Ileum (tissue), 1 donor: ENCODE measurements around the gene TRA2B.

DNA sequence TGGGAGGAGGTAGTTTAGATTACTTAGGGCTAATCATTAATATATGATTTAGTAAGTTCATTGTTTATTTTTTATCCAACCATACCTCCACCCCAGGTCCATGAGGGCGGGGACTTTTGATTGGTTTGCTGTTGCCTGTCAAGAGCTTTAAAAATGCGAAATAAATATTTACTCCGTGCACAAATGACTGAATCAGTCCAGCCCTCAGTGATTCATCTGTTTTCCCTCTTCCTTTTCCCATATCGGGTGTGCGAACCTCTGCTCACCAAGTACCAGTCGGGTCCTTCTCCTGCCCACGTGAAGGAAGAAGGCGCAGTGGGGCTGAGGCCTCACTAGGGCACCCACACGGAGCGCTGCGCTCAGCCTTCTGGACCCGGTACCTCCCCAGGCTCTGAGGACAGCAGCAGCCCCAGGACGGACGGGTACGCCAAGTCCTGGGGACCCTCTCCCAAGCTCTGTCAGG, 70.6 kb upstream of the EPHB3 start:
- PRO-cap: no peak

DNA sequence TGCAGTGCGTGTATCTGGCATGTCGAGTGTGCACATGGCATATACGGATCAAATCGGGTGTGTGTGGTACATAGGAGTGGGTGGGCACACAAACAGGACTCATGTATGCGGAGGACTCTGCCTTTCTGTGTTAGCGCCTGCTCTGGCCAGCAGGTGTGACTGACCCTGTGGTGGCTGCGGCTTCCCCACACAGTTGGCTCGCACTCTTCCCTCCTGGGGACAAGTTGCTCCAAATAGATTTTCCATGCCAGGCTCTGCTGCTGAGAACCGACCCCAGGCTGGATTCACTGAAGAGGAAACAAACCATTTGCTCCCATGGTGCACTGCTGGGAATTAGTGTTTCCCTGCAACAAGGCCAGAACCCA, 1.3 kb upstream of the C3orf70 start:
- PRO-cap: no peak

DNA sequence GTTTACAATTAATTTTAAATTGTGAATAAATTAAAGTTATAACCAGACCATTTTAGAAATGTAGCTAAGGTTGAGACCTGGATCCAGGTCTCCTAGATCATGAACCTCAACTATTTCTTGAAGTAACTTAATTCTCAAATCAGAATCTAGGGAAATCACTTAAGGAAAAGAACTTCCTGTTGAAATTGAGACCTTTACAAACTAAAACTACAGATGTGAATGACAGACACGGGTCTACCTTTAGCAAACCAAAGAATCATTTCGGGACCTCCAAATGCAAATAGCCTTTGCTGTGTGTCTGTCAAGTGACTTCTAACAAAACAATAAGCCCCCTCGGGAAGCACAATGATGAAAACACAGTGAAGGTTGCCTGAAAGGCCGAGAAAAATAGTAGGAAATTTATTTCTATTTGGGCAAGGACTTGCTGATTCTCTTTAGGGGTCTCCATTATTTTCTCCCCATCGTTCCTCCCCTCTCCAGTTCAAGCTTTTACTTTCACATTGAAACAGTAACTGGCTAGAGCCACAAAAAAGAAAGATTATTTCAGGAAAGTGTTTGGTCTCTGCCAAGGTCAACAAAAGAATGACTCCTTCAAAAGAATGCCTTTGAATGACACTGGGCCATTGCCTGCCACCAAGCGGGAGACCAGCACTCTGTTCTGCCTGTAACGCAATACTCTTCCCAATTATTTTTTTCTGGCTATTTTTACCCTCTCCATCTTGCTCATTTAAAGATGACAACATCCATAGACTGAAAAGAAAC, 37.5 kb downstream of the EHHADH start:
- PRO-cap: no peak

GRCh38 chr3:185335526-185336291, 27.2 kb upstream of the MAP3K13 start:
- PRO-cap: no peak

DNA sequence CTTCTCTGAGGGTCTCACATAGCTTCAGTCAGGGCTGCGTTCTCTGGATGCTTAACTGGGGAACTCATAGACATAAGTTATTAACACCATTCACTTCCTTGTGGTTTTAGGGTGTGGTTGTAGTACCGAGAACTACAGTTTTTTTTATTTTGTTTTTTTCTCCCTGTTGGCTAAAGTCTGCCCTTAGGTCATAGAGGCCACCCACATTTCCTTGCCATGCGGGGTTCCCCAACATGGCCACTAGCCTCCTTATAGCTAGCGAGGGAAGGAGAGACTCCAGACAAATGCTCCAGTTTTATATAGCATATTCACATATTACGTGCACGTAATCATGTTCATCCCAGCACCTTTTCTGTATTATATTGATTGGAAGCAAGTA, 20.1 kb upstream of the MAP3K13 start:
- PRO-cap: no peak

GRCh38 chr3:185417983-185418952, 55.3 kb downstream of the MAP3K13 start:
- PRO-cap: no peak

- PRO-cap: bidirectional peak, plus-strand start at chr3:185503836, minus-strand start at chr3:185503657
These were observed 4.8 kb upstream of the TMEM41A start for GRCh38 chr3:185503484-185504194.

DNA sequence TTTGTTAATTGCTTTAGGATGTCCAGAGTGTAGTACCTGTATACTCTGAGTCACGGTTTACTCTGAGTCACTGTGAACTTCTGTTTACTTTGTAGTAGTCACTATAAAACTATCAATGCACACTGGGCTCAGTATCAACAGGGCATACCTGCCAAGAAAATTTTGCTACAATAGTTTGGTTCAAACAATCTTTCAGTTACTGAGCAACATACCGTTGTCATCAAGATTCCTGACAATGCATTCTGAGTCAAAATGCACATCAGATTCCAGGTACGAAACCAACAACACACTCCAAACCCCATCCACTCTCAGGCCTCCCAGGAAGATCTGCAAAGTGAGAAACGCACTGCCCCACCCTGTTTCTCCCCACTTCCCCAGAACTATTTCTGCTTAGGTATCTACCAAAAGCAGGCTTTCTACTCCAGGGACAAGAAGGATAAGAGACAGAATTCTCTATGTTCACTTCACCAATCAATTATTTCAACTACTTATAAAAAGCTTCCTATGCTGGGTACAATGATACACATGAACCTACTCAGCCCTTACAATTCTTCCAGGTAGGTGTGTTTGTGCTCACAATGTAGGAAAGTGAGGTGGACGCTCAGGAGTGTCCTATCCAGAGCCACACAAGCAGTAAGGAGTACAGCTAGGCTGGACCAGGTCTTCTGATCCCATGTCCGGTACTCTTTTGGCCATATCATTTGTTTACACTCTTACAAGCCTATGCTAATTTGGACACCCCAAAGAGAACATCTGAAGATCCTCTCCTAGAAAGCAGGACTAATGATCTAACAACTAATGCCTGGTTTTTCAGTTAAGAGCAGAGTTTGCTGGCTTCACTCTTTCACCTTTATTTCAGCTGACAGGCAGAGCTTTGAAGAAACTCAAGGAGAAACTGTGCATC, 27.9 kb downstream of the IGF2BP2 start:
- PRO-cap: no peak

DNA sequence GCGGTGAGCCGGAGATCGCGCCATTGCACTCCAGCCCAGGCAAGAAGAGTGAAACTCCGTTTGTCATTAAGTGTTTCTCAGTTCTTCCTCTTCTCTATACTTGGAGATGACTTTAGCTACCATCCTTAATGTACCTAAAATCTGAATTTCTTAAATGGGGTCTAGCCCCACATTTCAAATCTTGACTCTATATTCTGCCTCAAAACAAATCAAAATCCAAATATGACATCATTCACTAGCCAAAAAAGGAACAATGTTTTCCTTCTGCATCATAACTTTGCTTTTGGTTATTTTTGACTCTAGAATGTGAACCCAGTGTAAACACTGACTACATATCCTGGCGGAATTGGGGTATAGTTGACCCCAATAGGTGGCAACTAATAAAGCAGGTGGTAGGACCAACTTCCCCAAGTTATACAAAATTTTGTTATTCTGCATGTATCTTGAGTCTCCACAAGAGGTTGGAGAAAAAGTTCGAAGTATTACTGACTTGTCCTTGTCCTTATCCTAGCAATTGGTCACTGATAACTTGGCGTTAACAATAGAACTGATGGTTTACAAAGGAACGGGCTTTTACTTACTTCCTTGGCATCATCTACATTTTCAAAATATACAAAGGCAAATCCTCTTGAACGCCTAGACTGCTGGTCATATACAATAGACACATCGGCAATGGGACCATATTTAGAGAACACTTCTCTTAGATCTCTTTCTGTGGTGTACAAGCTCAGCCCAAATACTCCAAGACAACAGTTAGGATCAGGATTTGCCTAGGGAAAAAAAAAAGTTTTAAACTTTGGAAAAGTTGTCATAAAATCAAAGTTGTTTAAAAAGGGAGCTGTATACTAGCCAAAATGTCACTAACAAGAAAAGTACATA, 14.4 kb downstream of the TRA2B start:
- PRO-cap: no peak

DNA sequence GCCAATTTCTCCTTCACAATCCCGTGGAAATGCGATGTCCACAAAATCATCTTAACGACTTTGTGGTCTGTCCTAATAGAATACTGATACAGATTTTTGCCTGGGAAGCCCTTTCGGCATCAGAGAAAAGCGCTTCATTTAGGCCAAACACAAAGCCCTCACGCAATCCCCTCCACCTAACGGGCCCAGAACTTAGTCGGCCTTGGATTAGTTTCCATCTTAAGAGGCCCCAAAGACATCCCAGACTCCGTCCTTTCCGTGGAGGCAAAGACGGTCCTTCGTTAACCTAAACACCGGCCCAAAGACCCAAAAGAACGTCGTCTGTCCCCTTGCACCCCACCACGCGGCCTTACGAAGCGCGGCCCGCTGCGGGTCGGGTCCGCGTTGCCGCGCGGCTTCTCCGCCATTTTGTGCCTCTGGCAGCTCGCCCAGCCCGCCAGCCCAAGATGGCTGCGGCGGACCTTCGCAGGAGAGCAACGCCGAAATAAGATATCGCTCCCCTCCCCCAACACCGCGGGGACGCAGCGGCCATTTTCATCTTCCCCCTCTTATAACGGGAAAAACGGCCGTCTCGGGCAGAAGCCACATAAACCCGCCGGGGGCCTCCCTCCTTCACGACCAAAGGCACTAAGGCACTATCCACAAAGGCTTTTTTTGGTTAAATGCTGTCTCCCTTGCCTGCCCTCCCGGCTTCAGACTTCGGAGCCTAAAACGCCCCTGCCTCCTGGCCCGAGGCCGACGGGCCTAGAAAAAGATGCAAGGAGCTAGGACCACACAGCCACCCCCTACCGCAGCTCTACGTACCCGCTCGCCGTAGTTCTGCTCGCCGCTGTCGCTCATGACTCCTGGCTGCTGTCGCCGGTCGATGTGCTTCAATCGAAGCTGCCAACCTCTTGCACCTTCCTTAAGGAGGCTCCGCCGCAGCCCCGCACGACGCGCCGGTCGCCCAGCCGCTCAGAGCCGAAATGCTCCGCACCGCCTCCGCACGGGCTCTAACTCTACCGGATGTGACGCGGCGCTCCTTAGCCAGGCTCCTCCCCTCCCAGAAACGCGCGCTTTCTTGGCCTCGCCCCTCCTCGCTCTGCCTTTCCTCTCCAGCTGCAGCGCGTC, at the start of gene TRA2B:
TSS of gene TRA2B (minus strand) at position 994 of the 1,110 bp plus-strand sequence.
- PRO-cap: bidirectional peak, plus-strand start at position 444 of the sequence, minus-strand start at position 410 of the sequence; bidirectional peak, plus-strand start outside the sequence, minus-strand start at position 994 of the sequence

DNA sequence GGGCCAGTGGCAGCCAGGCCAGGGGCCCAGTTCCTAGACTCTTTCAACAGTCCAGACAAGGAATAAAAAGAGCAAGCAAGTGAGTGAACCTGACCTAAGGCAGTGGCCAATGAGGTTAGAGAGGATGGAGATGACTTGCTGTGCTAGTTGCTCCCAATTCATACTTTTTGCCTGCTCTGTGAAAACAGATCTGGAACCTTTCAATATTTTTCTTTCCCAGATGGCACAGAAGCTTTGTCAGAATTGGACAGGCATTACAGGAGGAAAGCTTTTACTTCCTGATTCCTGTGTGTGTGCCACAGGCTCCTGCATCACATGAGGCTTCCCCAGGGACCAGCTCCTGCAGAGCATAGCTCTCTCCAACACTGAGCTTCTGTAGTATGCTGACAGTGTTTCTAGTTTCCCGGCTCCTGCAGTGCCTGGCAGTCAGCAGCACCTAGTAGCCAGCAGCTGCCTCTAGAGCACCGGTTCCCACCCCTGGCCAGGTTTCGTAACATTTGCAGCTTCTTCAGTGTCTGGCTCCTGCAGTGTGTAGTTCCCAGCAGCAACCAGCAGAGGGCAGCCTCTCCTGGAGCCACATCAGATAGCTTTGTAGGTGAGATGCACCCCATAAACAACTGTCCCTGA, 5.4 kb upstream of the TRA2B start:
- PRO-cap: no peak

DNA sequence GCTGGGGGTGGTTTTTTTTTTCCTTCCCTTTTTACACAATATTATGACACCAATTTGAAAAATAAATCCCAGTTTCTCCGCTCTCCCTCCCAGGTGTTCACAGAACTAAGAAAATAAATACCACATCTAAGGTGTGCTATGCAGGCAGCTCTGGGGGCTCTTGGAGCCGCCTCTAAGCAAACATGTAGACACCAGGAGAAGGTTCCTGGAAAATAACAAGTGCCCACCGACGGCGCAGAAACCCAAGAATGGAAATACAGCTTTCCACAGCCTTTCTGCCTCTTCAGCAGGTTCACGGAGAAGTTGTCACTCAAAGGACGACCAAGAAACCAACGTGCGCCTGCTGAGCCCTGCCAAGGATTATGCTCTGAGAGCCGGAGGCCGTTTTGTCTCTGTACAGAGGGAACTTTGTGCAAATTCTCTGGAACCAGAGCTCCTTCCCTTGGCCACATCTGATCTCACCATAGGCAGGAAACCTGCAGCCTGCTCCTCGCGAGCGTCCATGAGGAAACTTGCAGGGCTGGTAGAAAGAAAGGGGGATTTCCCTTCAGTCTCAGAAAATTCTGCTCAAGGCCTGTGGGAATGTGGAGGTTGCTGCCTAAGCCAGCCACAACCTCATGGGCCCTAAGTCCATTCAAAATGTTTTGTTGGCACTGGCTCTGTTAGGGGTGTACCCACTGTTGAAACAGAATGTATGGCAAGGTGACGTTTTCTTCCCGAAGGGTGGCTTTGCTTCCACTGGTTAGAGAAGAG, 40.5 kb upstream of the ETV5 start:
- PRO-cap: no peak

- PRO-cap: no peak
These were observed 125.5 kb downstream of the DGKG start for GRCh38 chr3:186236550-186236985.

DNA sequence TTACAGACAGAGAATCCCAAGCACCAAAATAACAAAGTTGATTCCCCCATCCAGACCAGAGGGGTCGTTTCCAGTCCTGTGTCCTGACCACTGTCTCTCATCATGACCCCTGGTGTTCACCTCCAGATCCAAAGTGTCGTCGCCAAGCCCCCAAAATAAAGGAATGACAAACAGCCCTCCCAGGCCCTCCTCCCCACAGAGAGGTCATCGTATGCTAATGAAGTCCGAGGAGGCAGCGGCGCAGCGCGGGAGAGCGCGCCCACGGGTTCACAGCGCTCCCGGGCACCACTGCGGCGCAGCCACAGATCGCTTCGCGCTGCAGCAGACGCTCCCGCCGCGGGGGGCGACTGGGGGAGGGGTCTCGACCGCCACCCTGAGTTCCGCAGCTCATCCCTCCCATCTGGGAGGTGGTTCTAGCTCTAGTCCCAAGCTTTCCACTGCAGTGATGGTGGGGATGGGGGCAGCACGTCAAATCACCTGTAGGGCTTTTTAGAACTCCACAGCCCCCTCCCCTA, 1.3 kb downstream of the DGKG start:
- PRO-cap: unidirectional peak, plus-strand start at position 243 of the sequence; unidirectional peak, plus-strand start at position 270 of the sequence

DNA sequence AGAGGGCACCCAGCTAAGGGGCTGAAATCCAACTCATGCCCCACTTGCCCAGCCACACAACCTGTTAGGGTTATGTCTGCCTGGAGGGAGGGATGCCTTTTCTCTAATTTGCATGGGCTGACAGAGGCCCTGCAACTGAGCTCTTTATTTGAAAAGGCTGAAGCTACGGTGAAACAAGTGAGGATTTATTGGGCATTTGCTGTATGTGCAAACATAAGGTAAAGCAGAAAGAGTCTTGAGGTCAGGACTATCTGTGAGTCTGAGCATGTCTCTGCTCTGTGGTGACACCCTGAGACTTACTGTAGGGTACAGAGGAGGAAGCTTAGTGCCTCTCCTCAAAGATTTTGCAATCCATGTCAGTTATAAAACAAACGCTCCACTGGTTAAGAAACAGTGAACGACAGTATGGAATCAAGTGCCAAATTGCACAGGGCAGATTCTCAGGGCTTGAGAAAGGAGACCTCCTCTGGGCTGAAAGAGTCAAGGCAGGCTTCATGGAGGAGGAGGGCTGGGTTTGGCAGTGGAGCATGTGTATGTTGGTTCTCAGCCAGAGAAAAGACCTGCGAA, 3.1 kb upstream of the DGKG start:
- PRO-cap: no peak

GRCh38 chr3:186493522-186494309, 50.5 kb downstream of the CRYGS start:
- PRO-cap: bidirectional peak, plus-strand start at chr3:186493837, minus-strand start at chr3:186493685

DNA sequence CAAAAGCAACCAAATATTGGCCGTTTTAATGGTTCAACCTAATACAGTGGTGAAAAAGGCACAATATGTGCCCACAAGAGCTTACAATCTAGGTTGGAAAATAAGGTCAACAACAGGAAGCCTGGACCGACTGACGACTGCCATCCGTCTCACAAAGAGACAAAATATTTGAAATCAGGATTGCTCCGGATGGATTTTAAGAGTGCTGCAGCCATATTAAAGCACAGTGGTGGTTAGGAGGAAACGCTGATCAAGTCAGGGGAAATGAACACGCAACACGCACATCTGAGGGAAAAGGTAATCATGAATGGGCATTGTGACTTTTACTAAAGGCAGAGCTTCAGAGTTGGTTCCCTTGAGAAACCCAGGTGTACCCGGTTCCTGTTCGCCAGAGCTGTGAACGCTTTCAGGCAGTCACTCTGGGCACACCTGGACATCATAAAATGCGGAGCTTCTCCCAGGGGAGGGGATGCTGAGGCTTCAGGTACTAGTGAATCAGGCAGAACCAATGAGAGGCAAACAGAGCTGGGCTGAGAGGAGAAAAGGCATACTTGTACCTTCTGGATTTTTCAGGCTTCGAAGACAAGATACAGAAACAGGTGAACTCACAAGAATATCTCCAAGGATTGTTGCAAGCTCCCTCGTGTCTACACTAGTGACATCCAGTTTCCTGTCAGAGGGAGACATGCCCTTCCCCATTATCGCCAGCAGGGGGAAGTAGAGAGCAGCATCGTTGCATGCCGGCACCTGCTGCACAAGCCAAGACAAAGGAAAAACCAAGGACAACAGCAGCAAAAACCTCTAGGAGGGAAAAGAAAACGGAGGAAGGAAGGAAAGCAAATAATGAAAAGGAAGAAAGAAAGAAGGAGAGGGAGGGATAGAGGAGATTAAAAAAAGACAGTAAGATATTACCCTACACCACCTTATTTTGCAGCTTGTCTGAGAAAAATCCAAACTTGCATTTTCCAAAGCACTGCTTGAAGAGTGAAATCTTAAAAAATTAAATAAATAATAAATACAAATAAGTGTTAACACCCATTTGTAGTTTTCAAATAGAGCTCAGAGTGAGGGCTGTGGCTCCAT, 1.8 kb downstream of the AHSG start:
- PRO-cap: no peak

DNA sequence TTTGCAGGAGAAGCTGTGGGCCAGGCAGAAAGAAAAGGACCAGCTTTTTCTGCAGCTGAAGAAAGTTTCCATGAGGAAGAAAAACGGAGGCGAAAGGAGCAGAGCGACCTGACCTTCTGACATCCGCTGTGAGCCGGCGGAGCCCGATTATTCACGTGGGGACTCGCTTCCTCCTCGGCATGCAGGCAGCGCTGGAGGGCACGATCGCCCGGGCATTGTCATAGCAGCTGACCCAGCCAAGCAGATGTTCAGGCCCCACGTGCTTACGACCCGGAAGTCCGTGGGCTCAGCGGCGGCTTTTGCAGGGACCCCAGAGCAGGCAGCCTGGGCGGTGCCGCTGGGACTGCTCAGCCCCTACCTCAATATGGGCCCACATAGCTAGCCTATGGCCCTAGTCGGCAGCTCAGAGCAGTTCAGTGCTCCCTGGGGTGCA, 10.6 kb upstream of the EIF4A2 start:
- PRO-cap: bidirectional peak, plus-strand start at position 289 of the sequence, minus-strand start at position 121 of the sequence

- PRO-cap: no peak
These were observed 2.9 kb downstream of the EIF4A2 start for GRCh38 chr3:186786113-186786799.

DNA sequence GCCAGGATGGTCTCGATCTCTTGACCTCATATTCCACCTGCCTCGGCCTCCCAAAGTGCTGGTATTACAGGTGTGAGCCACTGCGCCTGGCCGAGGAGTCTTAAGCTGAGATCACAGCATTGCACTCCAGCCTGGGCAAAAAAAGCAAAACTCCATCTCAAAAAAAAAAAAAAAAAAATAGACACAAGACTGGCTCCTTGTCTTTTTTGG, 1.7 kb downstream of the ADIPOQ start:
- PRO-cap: no peak